ENCODE results near the genes SLC35E3 and LYZ.

GRCh38 chr12:68364729-68365961 is 33.0 kb upstream of the MDM1 start:
- RRBS, result 29% methylated on average over 4 of the region's 28 CpGs

DNA sequence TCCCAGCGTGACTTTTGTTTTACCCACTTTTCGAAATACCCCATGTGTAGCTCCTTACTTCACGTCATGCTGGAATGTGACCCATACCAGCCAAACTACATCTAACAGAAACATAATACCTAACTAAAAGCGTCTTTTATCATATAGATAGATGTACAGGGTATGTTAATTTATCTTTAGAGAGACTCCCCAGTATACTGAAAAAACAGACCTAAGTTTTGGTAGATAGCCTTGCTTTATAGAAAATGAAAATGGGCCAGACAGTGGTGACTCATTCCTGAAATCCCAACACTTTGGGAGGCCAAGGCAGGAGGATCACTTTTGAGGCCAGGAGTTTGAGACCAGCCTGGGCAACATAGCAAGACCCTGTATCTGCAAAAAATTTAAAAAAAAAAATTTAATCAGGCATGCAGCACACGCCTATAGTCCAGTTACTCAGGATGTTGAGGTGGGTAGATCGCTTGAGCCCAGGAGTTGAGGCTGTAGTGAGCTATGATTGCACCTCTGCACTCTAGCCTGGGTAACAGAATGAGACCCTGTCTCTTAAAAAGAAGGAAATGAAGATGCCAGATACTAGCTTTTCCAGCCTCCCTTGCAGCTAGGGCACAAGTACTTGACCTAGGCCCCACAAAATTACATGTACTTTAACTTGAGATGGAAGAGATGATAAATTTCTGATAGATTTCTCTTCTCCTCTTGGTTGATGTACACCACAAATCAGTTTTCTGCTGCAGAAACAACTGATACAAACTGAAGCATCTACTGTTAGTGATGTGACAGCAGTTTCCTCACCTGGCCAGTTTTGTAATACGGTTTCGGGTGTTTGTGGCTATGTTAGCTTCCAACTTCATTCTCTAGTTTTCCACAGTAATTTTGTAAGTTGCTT is 17.1 kb downstream of the RAP1B start:
- RRBS, result no CpG with 5 or more reads among the region's 8 CpGs

- RRBS, result 1% methylated on average over 17 of the region's 53 CpGs
Observed at GRCh38 chr12:68745708-68746489, at the start of gene SLC35E3. SLC35E3 (plus strand) TSS chr12:68746176.

DNA sequence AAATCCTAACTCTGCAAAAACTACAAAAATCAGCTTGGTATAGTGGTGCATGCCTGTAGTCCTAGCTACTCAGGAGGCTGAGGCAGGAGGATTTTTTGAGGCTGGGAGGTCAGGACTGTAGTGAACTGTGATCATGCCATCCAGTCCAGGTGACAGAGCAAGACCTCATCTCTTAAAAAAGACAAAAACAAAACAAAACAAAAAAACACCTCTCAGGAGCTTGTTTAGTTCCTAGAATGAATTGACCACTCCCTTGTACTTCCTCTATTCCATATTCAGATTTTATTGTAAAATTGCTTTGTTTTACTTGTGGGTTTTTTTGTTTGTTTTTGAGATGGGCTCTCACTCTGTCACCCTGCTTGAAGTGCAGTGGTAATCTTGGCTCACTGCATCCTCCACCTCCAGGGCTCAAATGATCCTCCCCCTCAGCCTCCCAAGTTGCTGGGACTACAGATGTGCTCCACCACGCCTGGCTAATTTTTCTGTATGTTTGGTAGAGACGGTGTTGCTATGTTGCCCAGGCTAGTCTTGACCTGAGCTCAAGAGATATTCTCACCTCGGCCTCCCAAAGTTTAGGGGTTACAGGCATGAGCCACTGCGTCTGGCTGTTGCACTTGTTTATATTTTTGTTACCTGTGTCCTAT is 13.7 kb downstream of the MDM2 start:
- RRBS, result no CpG with 5 or more reads among the region's 4 CpGs

DNA sequence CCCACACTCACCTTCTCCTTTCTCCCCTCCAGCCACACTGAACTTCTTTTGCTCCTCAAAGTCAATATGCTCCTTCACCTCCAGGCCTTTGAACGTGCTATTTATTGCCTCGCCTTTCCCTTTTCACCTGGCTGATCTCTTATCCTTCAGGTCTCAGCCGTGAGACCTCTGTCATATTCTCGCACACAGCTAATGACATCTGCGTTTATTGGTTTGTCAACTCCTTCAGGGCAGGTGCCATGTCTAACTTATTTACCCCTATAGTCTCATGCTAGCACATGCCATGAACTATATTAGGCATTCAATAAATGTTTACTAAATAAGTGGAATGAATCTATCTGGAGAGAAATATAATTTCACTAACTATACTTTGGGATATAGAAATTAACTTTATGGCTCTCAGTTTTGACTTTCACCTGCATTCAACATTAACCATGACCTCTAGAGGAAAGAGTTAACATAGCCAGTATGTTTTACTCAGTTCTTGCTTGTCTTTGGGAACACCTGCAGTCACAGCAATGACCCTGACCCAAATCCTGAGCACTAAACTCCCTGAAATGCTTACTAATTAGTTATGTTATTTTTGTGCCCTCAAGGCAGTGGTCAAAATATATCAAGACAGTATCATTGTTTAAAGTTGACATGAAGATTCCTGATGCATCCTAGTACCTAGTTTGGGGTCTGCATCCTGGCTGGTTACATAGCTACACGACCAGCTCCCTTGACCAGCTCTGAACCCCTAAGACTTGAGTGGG is 15.7 kb downstream of the CPM start:
- RRBS, result no CpG with 5 or more reads among the region's 6 CpGs

- RRBS, result no CpG with 5 or more reads among the region's 2 CpGs
Observed at GRCh38 chr12:69046291-69046879, 113.4 kb upstream of the CPM start.

DNA sequence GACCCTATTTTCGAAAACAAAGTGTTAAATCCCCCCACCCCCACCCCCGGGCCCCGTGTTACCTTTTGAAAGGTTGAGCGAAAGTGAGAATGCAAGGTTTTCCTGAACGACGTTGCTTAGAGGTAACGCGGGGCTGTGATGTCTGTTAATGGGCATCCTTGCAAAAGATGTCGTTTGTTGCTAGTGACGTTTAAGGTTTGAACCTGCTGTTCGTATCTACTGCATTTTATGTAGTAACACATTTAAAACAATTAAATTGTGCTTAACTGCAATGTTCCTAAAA is 1.2 kb downstream of the CPSF6 start:
- RRBS, result no CpG with 5 or more reads among the region's 11 CpGs

- RRBS, result no CpG with 5 or more reads among the region's 5 CpGs
Observed at GRCh38 chr12:69275762-69276202, 36.4 kb downstream of the CPSF6 start.

DNA sequence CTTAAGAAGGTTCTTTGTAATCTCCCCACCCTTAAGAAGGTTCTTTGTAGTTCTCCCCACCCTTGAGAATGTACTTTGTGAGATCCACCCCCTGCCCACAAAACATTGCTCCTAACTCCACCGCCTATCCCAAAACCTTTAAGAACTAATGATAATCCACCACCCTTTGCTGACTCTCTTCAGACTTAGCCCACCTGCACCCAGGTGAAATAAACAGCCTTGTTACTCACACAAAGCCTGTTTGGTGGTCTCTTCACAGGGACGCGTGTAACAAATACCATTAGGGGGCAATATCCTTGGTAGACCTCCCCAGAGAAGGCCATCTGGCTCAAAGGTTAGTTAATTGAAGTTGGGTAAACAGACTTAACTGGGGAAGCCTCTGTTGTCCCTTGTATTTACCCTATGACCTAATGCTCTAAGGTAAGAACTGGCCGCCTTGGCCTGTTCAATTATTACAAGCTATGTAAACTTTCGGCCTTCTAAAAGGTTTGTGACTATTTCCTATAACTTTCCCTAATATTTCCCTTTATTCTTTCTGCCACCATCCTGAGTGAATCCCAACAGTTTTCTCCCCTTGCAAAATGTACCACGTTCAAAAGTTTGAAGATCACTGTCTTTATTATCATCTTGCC is 15.4 kb upstream of the LYZ start:
- RRBS, result no CpG with 5 or more reads among the region's 6 CpGs

DNA sequence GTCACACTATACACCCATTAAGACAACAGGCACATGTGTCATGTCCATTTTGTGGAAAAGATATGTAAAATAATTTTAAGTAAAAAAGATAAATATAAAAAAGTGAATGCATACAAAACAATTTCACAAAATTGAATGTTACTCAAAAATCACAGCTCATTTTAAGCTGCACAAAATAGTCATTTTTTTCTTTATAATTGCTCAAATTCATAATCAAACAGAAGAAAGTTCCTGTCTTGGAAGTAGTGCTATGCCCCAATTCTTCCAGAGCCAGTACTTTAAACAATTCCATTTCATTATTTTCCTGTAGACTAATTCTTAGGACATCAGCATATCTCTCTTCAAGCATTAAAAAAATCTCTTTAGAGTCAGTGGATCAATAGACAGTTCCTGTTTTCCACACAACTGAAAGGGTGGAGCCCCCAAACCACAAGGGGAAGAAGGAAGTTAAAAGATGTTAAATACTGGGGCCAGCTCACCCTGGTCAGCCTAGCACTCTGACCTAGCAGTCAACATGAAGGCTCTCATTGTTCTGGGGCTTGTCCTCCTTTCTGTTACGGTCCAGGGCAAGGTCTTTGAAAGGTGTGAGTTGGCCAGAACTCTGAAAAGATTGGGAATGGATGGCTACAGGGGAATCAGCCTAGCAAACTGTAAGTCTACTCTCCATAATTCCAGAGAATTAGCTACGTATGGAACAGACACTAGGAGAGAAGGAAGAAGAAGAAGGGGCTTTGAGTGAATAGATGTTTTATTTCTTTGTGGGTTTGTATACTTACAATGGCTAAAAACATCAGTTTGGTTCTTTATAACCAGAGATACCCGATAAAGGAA is at the start of gene LYZ:
TSS of gene LYZ (plus strand) at position 487 of the 831 bp plus-strand sequence.
- RRBS, result no CpG with 5 or more reads among the region's 3 CpGs

- RRBS, result no CpG with 5 or more reads among the region's 12 CpGs
Observed at GRCh38 chr12:69431002-69431926, 38.9 kb upstream of the FRS2 start.

GRCh38 chr12:69440028-69440366 is 30.2 kb upstream of the FRS2 start:
- RRBS, result no CpG with 5 or more reads among the region's 3 CpGs

DNA sequence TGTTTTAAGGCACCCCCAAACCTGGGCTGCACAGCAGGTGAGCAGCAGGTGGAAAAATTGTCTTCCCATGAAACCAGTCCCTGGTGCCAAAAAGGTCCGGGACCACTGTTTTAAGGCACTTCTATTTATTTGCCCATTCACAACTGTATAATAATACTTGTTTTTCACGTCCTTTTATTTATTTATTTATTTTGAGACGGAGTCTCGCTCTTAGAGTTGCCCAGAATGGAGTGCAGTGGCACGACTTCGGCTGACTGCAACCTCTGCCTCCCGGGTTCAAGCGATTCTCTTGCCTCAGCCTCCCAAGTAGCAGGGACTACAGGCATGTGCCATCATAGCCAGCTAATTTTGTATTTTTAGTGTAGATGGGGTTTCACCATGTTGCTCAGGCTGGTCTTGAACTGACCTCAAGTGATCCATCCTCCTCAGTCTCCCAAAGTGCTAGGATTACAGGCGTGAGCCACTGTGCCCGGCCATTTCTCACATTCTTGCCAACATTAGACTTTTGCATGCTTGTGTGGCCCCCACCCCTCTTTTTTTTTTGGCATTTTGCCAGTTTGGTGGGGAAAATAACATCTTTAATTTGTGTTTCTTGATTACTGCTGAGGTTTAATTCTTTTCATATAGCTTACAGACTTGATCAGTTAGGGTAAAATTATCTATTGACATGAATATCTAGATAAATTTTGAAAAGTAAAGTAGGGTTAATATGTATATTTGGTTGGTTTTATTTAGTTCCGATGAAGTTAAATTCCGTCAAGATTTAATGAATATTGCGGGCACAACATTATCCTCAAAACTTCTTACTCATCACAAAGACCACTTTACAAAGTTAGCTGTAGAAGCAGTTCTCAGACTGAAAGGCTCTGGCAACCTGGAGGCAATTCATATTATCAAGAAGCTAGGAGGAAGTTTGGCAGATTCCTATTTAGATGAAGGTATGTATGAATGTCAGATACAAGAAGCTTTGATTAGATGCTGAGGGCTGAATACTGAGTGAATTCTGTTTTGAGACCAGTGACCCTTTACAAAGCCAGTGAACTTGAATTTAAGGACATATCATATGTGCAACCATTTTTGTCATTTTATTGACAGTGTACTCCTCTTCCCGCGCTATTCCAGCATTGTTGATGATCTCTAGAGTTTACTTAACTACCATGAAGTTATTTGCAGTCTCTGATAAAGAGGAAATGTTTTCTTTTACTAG is 3.9 kb downstream of the CCT2 start:
- RRBS, result no CpG with 5 or more reads among the region's 15 CpGs

DNA sequence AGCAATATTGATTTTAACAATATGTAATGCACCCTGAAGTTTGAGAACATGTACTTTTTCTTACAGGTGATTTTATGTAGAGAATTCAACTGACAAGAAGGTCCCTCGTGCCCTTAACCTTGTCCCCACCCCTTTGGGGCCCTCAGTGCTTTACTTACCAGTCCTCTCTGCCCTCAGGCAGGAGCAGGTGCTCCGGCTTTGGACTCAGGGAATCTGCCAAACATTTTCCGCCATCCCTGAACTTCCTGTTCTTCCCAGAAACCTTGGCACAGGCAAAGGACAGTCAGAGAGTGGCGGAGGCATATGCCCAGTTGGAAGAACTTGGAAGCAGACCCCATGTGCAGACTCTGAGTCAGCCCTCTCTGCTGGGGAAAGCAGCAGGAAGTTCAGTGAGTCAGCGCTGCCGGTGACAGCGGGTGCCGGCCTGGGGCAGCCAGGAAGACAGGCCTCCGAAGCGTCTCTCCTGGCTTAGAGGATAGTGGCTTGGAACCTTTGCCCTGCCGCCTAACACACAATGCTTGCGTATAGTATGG is 10.1 kb downstream of the BEST3 start:
- RRBS, result no CpG with 5 or more reads among the region's 12 CpGs

DNA sequence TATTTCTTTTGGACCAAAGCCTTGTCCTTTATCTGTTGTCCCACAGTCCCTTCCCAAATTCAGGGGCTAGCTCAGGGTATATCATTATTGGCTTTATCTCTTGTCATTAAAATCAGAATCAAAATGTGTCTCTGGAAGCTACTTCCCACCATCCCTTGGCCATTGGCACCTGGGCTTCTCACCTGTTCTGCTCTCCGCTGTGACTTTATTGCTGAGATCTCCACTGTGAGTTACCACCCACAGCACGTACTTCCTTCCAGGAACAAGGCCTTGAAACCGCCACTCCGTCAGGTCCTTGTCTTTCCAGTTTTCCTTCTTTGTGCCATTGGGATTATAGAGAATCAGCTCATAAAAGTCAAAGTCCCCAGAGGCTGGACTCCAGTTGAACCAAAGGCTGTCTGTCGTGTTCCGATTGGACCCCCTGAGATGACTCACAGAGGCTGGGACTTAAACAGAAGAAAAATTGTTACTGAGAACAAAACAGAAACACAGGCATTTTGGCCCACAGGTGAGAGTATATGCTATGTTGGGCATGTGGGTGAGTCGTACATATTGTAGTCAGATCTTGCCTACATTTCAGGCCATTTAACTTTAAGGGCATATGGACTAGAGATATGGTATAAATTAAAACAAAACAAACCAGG is 76.6 kb downstream of the PTPRB start:
- RRBS, result no CpG with 5 or more reads among the region's 7 CpGs

DNA sequence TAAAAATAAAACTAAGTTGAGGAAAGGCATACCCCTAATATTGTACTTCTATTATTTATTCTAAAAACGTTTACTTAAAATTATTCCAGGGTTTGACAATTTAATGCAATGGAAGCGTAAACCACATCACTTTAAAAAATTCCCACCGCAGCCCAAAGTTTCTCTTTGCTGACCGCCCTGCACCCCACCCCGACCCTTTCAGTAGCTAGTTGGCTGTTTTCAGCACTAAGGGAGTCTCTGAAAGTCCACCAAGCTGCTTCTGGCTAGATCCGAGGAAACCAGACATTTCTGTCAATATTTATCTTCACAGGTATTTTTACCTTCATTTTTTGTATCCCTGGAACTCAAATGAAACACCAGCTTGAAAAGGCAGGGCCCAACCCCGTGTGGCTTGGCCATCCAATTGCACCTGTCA is 28.6 kb downstream of the PTPRB start:
- RRBS, result no CpG with 5 or more reads among the region's 7 CpGs

- RRBS, result no CpG with 5 or more reads among the region's 3 CpGs
Observed at GRCh38 chr12:70756106-70756660, 119.0 kb upstream of the PTPRB start.

GRCh38 chr12:71152847-71153550 is 4.8 kb downstream of the TSPAN8 start:
- RRBS, result no CpG with 5 or more reads among the region's 7 CpGs

- RRBS, result no CpG with 5 or more reads among the region's 4 CpGs
Observed at GRCh38 chr12:71158229-71158925, 578 bp upstream of the TSPAN8 start.

- RRBS, result no CpG with 5 or more reads among the region's 4 CpGs
Observed at GRCh38 chr12:71214437-71214975, 56.7 kb upstream of the TSPAN8 start.